Fibroblast of villous mesenchyme (primary cell): ENCODE results near the genes APOBR and ATXN2L.

DNA sequence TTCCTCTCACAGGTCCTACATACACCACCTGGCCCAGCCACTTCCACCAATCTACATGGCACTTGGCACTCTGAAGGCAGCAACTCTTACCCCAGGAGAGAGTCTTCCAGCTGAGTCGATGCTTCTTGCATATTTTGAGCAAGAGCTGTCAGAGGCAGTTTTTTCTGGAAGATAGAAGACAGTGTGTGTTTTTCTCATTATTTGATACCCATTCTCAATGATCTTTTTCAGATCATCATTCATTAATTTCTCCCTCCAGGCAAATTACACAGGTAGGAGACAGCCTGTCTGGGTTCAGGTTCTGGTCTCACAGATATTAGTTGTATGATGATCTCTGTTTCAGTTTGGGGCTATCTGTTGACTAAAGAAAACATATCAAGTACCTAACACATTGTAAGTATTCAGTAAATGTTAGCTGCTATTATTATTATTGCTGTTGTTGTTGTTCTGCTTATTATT is 44.7 kb downstream of the ARHGAP17 start:
- CAGE, long polyA plus RNA = no peak

- CAGE, long polyA plus RNA = no peak
Observed at GRCh38 chr16:24988504-24989563, 26.3 kb downstream of the ARHGAP17 start.

- CAGE, long polyA plus RNA = no peak
Observed at GRCh38 chr16:25051841-25052349, 36.7 kb upstream of the ARHGAP17 start.

- CAGE, long polyA plus RNA = no peak
Observed at GRCh38 chr16:25110291-25110720, 1.2 kb upstream of the LCMT1 start.

- CAGE, long polyA plus RNA = no peak
Observed at GRCh38 chr16:27222689-27223291, 19.5 kb downstream of the KDM8 start.

- CAGE, long polyA plus RNA = no peak
Observed at GRCh38 chr16:27230433-27231354, 27.4 kb downstream of the KDM8 start.

- CAGE, long polyA plus RNA = no peak
Observed at GRCh38 chr16:27231928-27233300, 29.1 kb downstream of the KDM8 start.

DNA sequence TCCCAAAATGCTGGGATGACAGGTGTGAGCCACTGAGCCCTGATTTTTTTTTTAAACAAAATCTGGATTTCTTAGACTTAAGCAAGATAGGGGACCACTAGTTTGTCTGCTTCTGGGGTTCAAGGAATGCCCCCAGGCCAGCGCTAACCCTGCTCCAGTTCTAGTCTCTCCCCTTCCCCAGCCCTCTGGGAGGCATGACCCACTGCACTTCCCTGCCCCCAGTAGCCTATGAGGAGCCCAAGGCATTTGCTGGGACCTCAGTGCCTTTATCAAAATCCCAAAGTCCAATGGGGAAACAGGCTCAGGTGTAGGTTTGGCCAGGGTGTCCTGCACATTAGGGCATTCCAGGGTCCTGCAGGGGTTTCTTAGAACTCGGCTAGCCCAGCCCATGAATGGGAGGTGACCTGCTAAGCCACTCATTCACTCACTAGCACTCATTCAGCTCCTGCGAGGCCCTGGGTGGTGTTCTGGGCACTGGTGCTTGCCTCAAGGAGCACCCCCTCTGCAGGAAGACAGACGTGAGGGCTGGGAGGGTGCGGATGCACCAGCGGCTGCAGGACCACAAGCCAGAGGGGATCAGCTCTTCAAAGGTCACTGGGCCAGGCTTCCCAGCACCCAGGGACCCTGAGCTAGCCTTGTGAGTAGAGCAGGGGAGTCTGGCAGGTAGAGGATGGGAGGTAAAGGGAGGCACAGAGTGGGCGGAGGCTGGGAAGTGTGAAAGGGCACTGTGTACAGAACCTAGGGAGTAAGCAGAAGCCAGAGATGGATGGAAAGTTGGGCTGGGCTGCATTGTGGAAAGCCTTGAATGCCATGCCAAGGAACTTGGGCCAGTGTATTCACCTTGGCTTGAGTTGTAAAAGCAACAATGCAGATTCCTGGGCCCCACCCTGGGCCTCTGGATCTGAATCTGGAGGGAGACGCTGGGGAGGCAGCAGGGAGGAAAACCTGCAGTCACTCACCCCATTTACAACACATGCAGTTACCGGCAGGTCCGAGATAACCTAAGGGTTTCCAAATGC is 1.5 kb downstream of the IL4R start:
- CAGE, long polyA plus RNA = no peak

GRCh38 chr16:27331958-27332642 is 18.3 kb downstream of the IL4R start:
- CAGE, long polyA plus RNA = no peak

- CAGE, long polyA plus RNA = no peak
Observed at GRCh38 chr16:27366751-27367412, 35.1 kb upstream of the IL21R start.

DNA sequence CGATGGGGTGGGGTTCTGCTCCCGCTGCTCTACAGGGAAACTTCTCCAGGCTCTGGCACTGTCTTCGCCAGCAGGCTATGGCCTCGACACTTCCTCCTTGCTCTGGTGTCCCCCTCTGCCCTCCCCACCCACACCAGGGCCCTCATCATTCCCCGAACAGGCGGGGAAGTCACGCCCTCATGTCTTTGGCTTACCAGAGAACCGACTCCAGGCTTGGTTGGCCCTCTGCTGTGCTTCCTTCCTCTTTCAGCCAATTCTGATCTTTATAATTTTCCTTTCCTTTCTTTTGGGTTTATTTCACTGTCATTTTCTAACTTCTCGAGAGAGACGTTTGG is 18.1 kb upstream of the IL21R start:
- CAGE, long polyA plus RNA = no peak

DNA sequence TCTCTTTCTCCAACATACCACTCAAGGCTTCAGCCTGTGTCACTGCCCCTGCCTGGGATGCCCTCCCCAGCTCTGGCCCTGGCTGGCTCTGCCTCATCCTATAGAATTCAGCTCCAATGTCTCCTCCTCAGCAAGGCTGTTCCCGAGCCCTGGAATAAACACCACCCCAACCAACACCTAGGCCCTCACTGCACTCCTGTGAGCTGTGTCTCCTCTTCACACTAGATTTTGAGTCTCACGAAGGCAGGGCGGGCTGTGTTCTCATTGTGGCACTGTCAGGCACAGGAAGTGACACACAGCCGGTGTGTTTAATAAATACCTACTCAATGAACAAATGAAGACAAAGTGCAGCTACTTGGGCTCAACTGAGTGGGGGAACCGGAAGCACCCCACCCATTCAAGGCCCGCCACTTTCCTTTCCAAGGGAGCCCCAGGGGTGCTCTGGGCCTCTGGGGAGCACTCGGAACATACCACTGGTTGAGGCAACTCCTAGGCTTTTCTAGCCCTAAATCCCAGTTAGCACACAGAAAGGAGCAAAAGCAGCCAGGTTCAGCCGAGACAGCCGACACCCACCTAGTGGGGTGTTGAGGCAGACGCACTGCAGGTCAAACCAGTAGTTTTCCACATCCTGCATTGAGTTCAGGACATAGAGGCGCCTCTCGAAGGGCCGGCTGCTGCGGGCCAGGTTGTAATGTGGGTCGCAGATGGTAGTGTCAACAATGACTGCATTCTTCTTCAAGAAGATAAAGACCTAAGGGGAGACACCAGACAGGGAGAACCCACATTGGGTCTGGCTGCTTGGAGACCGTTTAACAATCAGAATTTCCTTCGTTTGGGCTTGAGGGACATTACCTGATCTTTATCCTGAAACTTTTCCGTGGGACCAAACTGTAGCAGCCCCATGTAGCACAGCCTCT is 57.7 kb downstream of the GTF3C1 start:
- CAGE, long polyA plus RNA = no peak

GRCh38 chr16:27701596-27701861 is 151.6 kb downstream of the KATNIP start:
- CAGE, long polyA plus RNA = no peak

DNA sequence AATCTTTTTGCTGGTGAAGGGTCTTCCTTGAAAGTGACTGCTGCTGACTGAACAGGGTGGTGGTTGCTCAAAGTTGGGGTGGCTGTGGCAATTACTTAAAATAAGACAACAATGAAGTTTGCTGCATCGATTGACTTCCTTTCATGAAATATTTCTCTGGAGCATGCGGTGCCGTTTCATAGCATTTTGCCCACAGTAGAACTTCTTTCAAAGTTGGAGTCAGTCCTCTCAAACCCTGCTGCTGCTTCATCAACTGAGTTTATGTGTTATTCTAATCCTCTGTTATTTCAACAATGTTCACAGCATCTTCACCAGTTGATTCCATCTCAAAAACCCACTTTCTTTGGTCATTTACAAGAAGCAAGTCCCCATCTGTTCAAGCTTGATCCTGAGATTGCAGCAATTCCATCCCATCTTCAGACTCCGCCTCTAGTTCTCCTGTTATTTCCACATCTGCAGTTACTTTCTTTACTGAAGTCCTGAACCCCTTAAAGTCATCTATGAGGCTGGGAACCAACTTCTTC is 51.1 kb upstream of the GSG1L start:
- CAGE, long polyA plus RNA = no peak

- CAGE, long polyA plus RNA = no peak
Observed at GRCh38 chr16:28140898-28141616, 70.7 kb downstream of the XPO6 start.

DNA sequence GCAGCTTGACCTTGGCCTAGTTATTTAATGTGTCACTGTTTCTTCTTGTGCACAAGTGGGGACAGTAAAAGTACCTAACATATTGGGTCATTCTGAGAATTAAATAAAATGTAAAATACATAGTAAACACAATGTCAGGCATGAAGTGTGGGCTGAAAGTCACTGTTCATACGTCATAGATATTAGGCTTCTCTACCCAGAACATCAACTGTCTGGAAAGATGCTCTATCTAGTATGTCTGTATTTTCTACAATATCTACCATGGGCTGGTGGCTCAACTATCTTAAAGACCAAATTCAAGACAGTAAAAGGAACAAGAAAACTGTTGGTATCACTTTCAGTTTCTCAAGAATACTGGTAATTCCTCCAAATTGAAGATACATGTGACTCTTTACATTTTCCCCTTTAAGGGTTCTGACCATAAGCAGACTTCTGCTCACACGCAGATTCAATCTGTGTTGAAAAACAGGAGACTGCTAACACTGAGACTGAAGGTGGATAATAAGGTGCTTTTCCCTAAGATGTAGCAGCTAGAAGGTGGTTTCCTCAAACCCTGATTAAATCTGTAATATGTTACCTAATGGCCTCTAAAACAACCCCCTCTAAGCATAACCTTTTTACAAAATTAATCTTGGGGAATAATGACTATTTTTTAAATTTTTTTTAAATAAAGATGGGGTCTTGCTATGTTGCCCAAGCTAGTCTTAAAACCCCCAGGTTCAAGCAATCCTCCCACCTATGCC is 24.1 kb downstream of the XPO6 start:
- CAGE, long polyA plus RNA = no peak

DNA sequence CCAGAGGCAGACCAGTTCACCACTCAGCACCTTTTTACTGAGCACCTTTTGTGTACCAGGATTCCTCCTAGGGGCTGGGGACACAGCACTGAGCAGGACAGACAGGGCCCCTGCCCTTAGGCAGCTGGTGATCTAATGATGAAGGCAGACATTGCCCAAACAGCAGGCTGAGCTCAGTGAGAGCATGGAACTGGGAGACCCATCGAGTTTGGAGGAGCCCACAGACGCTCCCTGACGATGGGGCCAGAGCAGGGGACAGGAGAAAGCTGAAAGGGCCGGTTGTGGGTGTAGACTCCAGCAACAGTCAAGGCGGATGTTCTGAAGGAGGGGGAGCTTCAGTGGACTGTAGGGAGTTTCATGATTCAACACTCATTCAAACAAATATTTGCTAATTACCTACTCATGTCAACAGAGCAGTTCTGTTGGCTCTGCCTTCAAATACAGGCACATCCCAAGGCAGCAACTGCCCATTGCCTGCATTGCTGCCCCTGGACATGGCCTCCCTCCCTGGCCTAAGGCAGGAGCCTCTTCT is 32.1 kb downstream of the SBK1 start:
- CAGE, long polyA plus RNA = no peak

GRCh38 chr16:28493842-28495023 is at the start of gene APOBR:
Gene APOBR (plus strand): TSS chr16:28494643.
- CAGE, long polyA plus RNA = no peak

DNA sequence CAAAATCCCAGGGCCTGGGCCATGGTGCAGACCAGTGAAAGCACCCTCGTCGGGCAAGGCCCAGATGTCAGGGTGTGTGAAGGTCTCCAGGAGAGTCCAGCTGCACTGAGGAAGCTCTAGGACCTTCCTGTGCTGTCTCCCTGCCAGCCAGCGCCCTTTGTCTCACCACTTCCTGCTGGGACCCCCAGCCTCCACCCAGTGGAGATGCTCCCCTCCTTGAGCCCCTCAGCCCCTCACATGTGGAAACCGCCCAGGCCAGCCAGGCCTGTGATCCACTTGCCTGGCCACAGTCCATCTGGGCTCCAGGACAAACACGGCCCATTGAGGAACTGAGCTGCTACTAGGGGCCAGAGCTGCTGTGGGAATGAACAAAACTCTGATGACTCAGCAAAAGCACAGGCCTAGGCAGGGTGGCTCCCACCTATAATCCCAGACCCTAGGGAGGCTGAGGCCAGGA is 733 bp downstream of the SULT1A1 start:
- CAGE, long polyA plus RNA = no peak

GRCh38 chr16:28822250-28823373 is at the start of gene ATXN2L:
Gene ATXN2L (plus strand): TSS chr16:28822999.
- CAGE, long polyA plus RNA = no peak